ENCODE results near the gene ANKRD34B.

GRCh38 chr5:79069804-79070622 is 446 bp downstream of the BHMT2 start:
- PRO-cap, 4 experiments: no peak in any of the 4 experiments
- RAMPAGE, long total RNA, 4 experiments: no peak in any of the 4 experiments

DNA sequence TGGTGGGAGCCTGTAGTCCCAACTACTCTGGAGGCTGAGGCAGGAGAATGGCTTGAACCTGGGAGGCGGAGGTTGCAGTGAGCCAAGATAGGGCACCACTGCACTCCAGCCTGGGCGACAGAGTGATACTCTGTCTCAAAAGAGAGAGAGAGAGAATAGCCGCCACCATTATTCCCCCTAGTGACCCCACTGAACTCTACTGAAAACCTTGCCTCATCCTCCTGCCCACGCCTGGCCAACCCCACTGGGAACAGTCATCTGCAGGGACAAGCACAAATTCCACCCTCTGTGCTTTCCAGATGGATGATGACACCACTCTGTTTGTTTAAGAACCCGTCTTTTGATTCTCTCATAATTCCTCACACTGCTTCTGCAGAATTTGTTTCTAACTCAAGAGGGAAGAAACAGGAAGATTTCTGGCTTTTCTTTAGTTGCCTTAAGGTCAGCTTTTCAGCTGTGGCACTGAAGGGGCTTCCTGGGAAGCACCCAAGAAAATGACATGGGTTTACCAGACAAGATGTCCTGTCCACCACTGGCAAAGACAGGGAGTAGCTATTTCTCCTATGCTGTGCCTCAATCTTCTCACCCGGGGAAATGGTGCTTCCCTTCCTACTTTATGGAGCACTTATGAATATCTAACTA is 12.3 kb downstream of the BHMT2 start:
- PRO-cap, 4 experiments: no peak in any of the 4 experiments
- RAMPAGE, long total RNA, 4 experiments: no peak in any of the 4 experiments

GRCh38 chr5:79107125-79107541 is 4.5 kb upstream of the BHMT start:
- PRO-cap, 4 experiments: no peak in any of the 4 experiments
- RAMPAGE, long total RNA, 4 experiments: no peak in any of the 4 experiments

DNA sequence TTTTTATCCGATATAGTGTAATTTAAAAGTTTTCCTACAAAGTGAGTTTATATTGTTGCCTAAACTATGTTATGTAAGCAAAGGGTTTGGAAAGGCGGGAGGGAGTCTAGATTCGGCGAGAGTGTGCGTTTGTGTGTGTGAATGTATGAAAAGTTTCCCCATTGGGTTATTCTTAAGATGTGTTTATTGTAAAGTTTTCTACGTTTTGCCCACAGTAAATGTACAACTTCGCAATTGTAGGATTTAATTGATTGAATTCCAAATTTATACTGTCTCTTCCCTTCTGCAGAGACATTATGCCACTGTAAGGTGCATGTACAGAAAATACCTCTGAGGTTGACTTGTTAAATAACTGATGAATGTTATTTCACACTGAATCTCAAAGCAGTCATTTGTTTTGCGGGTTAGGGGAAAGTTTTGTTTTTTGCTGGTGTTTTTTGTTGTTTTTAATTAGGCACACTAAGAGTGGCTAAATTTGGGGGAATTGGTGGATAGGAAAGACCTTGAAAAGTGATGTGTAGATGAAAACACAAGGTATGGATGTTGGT is 89.9 kb downstream of the JMY start:
- PRO-cap, 4 experiments: no peak in any of the 4 experiments
- RAMPAGE, long total RNA, 4 experiments: no peak in any of the 4 experiments

DNA sequence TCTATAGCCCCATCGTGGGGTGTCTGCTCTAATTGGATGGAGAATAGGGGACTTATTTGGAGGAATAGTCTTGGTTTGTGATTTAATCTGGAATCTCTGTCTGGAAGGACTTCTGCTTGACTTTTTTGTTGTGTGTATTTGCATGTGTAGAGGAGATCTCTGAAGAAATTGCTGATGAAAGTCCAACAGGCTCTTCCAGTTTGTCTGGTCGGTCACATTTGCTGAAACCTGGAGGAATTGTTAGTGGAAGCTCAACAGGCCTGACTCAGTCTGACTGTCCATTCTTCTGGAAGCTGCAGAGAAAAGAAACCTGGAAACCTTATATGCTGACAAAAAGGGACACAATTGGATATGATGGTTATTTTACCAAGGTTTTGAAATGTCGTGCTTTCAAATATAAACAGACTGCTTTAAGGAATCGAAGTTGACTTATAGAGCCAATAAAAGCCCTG is 33.4 kb upstream of the TENT2 start:
- PRO-cap, 4 experiments: no peak in any of the 4 experiments
- RAMPAGE, long total RNA, 4 experiments: no peak in any of the 4 experiments

GRCh38 chr5:79590467-79590739 is 21.8 kb upstream of the TENT2 start:
- PRO-cap, 4 experiments: peak in 2 of 4 experiments; most common plus-strand start chr5:79590667 (in 2)
- RAMPAGE, long total RNA, 4 experiments: no peak in any of the 4 experiments

GRCh38 chr5:79663272-79663981 is 26.2 kb upstream of the CMYA5 start:
- PRO-cap, 4 experiments: no peak in any of the 4 experiments
- RAMPAGE, long total RNA, 4 experiments: no peak in any of the 4 experiments

GRCh38 chr5:79850074-79850606 is 140.9 kb downstream of the MTX3 start:
- PRO-cap, 4 experiments: no peak in any of the 4 experiments
- RAMPAGE, long total RNA, 4 experiments: no peak in any of the 4 experiments

- PRO-cap, 4 experiments: no peak in any of the 4 experiments
- RAMPAGE, long total RNA, 4 experiments: start-site peak on the plus strand in 2 of 4 experiments, at chr5:80070219-80070668 at its widest, 7 to 9 reads per replicate
Measured at GRCh38 chr5:80069937-80070843, 35.0 kb downstream of the THBS4 start.

DNA sequence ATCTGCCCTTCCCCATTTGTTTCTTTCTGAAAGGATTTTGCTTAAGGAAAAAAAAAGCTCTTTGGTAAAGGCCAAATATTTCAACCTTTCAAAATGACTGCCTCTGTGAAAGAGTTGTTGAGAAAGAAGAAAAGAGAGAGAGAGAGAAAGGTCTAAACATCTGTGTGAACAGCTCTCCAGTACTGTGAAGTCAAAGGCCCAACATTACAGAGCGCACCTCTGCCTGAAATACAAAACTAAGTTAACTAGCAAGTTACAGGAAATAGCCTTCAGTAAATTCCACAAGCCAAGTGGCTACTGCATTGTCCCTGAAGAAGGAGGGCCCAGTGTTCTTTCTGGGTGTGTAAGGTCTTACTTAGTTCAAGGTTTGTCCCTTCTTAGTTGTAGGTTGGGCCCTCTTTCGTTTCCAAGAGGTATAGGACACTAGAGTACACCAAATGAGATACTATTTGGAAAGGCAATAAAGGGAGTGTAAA is 104.4 kb downstream of the THBS4 start:
- PRO-cap, 4 experiments: no peak in any of the 4 experiments
- RAMPAGE, long total RNA, 4 experiments: no peak in any of the 4 experiments

GRCh38 chr5:80216025-80216586 is 39.7 kb downstream of the SERINC5 start:
- PRO-cap, 4 experiments: no peak in any of the 4 experiments
- RAMPAGE, long total RNA, 4 experiments: no peak in any of the 4 experiments

DNA sequence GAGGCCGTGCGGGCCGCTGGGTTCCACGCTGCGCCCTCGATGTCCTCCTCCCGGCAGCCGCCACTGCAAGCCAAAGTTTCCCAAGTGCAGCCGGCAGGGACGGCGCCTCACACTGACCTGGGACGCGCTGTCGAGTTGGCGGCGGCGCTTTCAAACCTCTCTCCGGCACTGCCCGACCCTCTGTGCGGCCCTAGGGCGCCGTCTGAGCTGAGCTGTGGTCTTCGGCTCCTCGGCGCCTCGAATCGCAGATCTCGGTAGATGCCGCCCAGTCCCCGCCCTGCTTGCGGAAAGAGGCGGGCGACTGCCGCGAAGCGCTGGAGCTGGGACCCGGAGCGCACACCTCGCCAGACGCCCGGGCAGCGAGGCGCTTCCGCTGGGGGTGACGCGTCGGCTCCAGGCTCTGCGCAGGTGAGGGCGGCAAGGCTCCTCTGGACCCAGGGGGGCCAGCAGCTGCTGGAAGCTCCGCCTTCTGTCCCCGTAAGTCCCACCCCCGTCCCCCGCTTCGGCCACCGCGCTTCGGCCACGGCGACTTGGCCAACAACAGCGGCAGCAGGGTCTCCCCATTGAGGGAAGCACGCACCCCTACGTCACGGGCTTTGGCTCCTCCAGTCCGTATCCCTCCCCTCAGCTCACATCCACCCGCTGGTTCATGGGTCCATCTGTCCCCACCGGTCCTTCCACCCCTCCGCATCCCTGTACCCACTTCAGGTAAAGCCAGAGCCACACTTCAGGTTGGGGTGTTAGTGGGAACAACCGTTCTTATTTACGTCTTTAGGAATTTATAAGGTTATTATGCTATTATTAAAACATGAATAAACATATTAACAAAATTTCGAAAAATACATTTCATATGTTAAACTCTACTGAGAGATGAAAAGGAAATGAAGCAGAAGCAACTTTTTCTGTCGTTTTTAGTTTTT is at the start of gene ANKRD34B:
Gene ANKRD34B (minus strand): TSS at position 244 of the 920 bp plus-strand sequence.
- PRO-cap, 4 experiments: no peak in any of the 4 experiments
- RAMPAGE, long total RNA, 4 experiments: start-site peak on the minus strand in 3 of 4 experiments, centred at positions 233 to 244 of the sequence, 5 to 28 reads per replicate

DNA sequence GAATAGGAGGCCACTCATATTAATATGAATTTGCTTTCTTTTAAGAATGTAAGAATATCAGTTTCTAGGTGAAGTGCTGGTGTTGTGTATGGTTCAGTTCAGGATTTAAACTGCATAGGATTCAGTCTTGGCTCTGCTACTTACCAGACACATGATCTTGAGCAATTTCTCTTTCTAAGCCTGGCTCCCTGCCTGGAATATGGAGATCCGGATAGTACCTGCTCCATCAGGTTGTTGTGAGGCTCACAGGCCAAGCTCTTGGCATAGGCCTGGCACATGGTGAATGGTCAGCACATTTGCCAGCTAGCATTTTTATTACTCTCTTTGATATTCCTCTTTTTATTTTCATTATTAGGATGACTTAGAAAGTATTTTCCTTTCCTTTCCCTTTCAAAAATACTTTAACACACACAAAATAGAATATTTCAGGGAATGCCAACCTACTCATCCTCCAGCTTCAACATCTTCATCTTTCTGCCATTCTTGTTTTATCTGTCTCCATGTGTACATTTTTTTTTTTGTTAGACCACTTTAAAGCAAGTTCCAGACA is 7.8 kb downstream of the RASGRF2 start:
- PRO-cap, 4 experiments: no peak in any of the 4 experiments
- RAMPAGE, long total RNA, 4 experiments: no peak in any of the 4 experiments

DNA sequence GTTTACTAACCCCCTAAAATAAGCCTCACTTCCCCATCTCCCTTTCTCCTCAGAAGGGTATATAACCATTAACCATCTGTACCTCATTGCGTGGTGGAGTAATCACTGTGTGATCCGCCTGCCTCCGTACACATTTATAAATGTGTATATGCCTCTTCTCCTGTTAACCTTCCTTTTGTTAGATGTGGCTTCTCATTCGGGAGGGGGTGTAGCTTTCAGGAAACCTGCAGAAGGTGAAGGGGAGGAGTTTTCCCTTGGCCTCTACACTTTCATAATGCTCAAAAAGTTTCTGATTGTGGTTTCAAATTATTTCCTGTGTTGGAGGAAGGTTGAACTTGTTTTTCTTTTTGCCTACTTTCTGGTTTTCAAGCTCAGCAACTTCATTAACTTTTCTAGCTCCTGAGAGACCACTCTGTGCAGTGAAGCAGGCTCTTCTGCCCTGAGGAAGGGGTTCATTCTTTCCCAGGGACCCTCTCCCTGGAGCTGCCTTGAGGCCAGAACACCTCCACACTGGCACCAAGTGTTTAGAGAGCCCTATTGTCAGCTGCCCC is 46.9 kb downstream of the RASGRF2 start:
- PRO-cap, 4 experiments: peak in 4 of 4 experiments; most common plus-strand start position 383 of the sequence (in 2); most common minus-strand start position 177 of the sequence (in 4)
- RAMPAGE, long total RNA, 4 experiments: no peak in any of the 4 experiments

DNA sequence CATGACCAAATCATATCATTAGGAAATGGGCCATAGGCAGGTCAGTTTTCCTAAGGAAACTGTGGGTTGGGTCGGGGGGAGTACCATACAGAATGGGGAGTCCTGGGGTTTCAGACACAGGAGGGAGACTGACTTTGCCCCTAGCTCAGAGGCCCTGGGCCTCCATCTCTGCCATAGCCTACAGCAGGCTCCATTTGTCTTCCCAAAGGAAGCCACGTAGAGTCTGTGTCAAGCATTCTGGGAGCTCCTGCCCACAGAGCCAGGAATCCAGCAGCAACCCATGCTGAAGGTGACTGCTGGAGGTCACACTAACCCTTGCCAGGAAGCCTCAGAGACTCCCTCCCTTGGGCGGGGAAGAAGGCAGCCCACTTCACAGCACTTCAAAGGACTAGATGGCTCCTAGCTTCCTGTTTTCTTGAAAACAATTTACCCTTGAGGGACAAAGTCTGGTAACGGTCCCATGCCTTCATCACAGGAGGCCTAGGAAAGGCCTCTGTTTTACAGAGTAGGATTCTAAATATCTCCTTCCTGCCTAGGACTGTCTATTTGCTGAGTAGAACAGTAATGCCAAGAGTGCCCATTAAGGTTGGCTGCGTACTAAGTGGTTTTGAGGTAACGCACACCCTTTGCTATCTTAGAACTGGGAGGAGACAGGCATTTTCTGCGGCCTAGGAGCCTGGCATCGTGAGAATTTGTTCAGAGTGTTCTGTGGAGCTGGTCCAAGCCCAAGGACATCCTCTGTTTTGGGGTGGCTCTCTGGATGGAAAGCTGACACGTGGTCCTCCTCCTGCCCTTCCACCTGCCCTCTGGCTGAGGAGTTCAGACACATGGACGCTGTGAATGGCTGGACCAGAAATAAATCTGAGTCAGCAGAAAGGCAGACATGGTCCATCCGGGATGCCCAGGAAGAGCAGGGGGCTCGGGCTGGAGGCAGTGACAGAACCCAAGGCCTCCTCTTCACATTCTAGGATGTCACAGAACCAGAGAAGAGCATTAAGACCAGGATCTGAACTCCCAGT is 1.9 kb downstream of the CKMT2 start:
- PRO-cap, 4 experiments: no peak in any of the 4 experiments
- RAMPAGE, long total RNA, 4 experiments: no peak in any of the 4 experiments

DNA sequence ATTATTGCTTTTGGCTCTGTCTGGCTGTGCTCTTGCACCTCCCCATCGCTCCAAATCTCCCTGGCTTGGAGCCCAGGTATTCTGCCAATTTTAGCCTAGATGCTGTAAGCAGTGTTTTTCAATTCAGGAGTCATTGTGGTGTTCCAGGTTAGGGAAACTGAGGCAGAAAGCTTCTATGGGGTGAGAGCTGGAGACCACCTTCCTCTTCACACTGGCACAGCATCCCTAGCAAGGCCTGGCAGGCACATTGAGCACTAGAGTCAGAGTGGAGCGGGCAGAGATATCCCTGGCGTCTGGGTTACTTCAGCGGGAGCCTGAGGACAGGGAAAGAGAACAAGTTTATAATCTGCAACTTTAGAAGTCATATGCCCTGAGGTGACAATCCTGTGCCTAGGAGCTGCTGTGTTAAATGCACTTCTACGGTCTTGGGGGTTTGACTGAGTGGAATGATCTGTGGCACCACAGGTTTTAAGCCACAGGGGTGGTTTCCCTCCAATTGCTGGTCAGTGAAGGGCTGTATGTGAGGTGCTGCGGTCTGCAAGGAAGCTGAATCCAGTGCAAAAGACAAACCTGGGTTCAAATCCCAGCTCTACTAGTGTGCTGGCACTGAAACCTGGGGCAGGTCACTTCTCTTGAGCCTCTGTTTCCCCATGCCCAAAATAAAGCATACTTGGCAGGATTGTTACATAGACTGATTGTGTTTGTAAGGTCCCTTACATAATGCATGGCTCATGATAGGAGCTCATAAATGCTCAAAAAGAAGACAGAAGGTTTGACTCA is 2.9 kb downstream of the CKMT2 start:
- PRO-cap, 4 experiments: no peak in any of the 4 experiments
- RAMPAGE, long total RNA, 4 experiments: no peak in any of the 4 experiments

DNA sequence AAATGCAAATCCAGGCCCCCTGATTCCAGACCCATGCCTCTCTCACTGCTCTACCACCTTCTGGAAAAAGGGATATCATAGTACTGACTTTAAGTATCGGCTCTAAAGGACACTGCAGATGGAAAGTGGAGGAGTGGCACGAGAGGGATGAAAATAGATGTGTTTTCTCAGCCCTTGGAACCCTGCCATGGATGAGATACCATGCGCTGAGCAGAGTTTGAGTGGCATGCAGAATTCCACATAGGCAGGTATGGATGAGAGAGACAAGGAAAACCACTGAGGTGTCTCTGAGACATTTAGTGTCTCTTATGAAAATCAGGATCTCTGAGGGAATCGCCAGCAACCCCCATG is 18.8 kb downstream of the CKMT2 start:
- PRO-cap, 4 experiments: no peak in any of the 4 experiments
- RAMPAGE, long total RNA, 4 experiments: no peak in any of the 4 experiments

DNA sequence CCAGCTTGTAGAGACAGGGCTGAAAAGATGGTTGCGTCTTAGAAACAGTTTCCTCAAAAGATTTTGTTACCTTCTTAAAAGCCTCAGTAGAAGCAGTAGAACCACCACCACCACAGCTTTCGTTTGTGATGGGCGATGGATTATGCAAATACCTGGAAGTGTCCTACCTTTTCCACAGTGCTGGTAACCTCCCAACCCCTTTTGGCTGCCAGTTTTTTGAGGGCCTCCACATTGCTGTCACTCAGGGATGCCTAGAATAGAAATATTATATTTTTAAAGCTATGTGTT is 41.1 kb downstream of the ZCCHC9 start:
- PRO-cap, 4 experiments: no peak in any of the 4 experiments
- RAMPAGE, long total RNA, 4 experiments: no peak in any of the 4 experiments

GRCh38 chr5:81355062-81355871 is 38.7 kb downstream of the ACOT12 start:
- PRO-cap, 4 experiments: no peak in any of the 4 experiments
- RAMPAGE, long total RNA, 4 experiments: no peak in any of the 4 experiments

DNA sequence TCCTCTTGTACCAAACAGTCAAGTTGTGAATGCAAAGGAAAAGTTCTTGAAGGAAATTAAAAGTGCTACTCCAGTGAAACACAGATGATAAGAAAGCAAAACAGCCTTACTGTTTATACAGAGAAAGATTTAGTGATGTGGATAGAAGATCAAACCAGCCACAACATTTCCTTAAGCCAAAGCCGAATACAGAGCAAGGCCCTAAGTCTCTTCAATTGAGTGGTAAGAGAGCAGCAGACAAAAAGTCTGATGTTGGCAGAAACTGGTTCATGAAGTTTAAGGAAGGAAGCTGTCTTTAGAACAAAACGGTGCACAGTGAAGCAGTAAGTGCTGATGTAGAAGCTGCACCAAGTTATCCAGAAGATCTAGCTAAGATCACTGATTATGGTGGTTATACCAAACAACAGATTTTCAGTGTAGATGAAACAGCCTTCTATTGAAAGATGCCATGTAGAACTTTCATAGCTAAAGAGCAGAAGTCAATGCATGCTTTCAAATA is 144.2 kb upstream of the ACOT12 start:
- PRO-cap, 4 experiments: no peak in any of the 4 experiments
- RAMPAGE, long total RNA, 4 experiments: start-site peak on the minus strand in 1 of 4 experiments, centred at position 74 of the sequence, 6 reads per replicate

Data from spleen (tissue), 7 donors.